Bronchus (tissue), 1 donor: ENCODE results near the genes PRSS12, C4orf3, ANXA5 and EXOSC9.

GRCh38 chr4:114599219-114600369 lies 987 bp downstream of the UGT8 start:
- PRO-cap = unidirectional peak, minus-strand start at chr4:114600089

DNA sequence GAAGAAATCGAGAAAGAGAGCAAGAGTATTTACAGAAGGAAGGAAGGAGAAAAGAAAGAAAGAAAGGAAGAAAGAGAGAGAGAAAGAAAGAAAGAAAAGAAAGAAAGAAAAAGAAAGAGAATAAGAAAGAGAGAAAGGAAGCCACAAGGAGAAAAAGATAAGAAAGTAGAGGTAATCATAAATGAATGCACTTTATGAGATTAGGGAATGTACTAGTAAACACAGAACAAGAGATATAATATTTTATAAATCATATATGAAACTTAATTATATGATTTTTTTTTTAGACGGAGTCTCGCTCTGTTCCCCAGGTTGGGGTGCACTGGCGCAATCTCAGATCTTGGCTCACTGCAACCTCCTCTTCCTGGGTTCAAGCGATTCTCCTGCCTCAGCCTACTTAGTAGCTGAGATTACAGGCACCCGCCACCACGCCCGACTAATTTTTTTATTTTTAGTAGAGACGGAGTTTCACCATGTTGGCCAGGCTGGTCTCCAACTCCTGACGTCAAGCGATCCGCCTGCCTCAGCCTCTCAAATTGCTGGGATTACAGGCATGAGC lies 469.6 kb downstream of the TRAM1L1 start:
- PRO-cap = no peak

DNA sequence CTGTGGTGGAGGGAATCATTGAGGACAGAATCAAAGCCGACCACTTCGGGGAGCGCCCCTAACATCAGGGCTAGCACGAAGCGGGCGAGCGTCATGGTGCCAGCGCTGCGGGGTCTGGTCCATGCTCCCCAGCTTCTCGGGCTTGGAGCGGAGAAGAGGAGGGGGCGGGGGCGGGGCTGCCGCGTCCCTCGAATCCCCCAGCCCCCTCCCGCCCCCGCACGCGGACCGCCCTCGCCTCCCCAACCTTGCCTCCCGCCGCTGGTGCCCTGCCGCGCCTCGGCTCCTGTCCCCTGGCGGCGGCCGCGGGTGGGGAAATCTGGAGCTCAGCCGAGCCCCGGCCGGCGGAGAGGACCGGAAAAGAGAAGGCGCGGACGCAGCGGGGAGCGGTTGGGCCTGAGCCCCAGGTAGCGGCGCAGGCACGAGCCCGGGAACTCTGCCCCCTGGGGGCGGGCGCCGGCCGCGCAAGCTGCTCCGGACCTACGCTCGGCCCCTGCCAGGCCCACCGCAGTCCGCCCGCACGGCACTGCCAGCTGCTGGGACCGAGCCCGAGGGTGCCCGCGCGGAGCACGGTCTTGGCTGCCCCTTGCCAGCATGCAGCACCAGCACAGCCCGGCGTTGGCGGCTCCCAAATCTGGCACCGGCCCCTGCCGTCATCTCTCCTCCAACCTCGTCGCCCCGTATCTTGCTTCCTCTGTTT lies at the start of gene PRSS12:
PRSS12 (minus strand) TSS at position 378 of the 697 bp plus-strand sequence.
- PRO-cap = bidirectional peak, plus-strand start at position 505 of the sequence, minus-strand start at position 367 of the sequence

DNA sequence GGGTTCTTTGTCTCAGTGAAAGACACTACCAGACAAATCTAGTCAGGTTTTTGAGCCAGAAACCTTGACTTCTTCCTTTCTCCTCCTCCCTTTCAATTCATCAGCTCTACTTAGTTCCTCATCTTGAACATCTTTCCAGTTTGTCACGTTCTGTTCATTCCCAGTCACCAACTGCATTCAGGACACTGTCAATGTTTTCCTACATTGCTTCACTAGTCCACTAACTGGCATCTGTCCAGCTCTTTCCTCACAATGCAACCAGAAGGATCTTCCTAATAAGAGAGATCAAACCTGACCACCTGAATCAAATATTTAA lies 52.5 kb downstream of the SYNPO2 start:
- PRO-cap = no peak

- PRO-cap = no peak
Observed at GRCh38 chr4:118941484-118942170, 53.0 kb downstream of the SYNPO2 start.

- PRO-cap = no peak
Observed at GRCh38 chr4:119189553-119190160, 22.9 kb upstream of the USP53 start.

DNA sequence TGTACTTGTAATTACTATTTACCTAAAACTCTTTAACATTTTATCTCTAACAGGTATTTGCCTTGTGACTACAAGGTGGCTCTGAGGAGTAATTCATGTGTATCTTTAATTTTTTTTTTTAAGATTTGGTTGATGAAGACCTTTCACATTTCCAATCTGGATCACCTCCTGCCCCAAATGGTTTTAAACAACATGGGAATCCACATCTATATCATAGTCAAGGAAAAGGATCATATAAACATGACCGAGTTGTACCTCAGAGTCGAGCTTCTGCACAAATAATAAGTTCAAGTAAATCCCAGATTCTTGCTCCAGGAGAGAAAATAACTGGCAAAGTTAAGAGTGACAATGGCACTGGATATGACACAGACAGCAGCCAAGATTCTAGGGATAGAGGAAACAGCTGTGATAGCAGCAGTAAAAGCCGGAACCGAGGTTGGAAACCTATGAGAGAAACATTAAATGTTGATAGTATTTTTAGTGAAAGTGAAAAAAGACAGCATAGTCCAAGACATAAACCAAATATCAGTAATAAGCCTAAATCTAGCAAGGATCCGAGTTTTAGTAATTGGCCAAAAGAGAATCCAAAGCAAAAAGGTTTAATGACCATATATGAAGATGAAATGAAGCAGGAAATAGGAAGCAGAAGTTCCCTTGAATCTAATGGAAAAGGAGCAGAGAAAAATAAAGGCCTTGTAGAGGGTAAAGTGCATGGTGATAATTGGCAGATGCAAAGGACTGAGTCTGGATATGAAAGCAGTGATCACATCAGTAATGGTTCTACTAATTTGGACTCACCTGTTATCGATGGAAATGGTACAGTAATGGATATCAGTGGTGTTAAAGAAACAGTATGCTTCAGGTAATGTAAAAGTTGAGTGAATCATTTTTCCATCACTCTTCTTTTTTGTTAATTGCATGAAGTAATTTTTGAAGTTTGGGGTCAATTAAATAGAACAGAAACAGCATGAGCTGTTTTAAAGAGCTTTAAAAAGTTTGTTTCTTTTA lies 29.0 kb downstream of the C4orf3 start:
- PRO-cap = no peak

DNA sequence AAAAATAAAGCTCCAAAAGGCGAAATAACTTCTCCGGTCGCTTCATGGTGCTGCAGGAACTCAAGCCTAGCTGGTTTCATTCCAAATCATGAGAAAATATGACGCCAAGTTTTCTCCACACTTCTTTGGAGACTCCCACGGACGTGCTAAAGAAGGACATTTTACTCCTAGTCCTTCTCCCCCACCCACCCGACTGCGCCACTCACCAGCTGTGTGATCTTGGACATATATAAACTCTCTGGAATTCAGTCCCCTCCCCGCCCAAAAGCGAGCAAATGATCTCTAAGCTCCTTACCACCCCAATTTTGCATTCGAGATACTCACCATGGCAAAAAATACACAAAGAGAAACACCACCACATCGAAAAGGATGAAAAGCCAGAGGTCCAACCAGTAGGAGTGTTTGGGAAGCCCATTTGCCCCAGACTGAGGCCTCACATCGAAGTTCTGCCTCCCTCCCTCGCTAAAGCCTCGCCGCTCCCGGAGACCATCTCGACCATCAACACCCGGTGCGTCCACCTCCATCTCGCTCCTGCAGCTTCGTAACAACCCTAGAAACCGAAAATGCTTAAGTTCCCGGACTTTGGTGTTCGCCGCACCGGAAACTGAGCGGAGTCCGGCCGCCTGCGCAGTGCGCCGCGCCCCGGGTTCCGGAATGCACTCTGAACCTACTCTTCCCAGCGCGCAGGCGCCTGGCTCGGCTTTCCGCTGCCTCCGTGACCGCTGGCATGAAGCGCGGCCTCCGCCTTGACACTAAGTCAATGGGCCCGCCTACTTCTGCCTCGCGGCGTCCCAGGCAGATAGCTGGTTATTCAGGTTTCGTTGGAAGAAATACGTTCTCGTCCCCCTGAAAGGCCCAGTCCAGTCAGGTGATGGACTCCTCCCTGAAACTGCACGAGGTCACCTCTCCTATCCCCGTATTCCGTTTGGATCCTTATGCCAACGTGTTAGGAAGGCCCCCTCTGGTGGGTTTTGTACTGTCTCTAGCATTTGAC lies at the start of gene C4orf3:
C4orf3 (minus strand) TSS at position 634 of the 994 bp plus-strand sequence.
- PRO-cap = bidirectional peak, plus-strand start at position 170 of the sequence, minus-strand start at position 204 of the sequence; bidirectional peak, plus-strand start at position 814 of the sequence, minus-strand start at position 543 of the sequence

DNA sequence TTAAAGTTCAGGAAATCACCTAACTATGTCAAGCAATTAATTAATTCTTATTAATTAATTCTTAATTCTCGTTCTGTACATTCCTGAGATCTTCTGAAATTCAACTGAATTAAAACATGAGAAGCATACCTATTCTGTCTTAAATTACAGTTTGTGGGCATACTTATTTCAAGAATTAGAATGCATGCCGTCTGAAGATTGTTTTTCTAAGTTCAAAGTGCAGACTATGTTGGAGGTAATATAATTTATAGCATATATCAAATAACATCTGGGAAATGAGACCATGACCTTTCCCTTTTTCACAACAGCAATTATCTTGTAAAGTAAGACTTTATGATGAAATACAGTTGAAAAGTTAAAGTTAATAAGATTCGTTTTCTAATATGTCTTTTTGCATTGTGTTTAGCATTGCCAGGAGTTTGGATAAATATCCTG lies 291 bp upstream of the FABP2 start:
- PRO-cap = no peak

DNA sequence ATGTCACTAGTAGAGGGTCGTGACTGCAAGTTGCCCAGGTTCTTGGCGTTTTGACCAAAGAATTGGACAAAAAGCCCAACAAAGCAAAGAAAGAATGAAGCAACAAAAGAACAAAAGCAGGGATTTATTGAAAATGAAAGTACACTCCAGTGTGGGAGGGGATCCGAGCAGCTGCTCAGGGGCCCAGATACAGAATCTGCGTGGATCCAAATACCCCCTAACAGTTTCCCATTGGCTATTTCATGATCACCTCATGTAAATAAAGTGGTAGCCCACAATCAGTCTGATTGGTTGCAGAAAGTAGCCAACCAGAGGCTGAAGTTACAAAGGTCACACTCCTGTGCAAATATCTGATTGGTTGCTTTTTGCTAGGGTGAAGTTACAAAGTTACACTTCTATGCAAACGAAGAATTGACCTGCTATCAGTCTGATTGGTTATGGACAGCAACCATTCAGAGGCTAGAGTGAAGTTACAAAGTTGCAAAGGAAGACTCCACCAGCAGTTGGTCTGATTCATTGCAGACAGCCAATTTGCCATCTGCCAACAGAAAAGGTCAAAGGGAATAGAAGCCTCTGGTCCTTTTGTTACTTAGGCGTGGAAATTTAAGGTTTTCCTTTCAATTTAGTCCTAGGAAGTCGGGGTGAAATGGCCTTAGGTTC lies 377.8 kb downstream of the PRDM5 start:
- PRO-cap = unidirectional peak, plus-strand start at position 433 of the sequence

DNA sequence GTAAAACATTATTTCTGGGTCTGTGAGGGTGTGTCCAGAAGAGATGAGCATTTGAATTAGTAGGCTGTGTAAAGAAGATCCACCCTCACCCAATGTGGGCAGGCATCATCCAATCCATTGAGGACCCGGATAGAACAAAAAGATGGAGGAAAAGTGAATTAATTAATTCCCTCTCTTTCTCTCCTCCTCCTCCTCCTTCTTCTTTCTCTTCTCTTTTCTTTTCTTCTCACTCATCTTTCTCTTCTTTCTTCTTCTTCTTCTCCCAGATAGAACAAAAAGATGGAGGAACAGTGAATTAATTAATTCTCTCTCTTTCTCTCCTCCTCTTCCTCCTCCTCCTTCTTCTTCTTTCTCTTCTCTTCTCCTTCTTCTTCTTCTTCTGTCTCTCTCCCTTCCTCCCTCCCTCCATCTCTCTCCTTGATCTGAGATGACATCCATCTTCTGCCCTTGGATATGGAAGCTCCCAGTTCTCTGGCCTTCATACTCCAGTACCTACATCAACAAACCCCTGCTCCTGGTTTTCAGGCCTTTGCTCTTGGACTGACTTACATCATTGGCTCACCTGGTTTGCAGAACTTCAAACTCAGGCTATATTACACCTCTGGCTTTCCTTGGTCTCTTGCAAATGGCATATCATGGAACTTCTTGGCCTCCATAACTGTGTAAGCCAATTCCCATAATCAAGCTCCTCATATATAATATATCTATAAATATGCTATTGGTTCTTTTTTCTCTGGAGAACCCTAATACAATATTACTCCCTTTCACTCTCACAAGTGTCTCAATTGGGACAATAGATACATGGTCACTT lies 164.8 kb downstream of the PRDM5 start:
- PRO-cap = no peak

- PRO-cap = bidirectional peak, plus-strand start at chr4:121074187, minus-strand start at chr4:121074065
Observed at GRCh38 chr4:121073538-121074469, 1.5 kb upstream of the NDNF start.

GRCh38 chr4:121183321-121183855 lies 19.3 kb upstream of the TNIP3 start:
- PRO-cap = unidirectional peak, minus-strand start at chr4:121183561

- PRO-cap = no peak
Observed at GRCh38 chr4:121199920-121200612, 35.9 kb upstream of the TNIP3 start.

- PRO-cap = bidirectional peak, plus-strand start at chr4:121696325, minus-strand start at chr4:121696133; bidirectional peak, plus-strand start at chr4:121697198, minus-strand start at chr4:121696975
Observed at GRCh38 chr4:121696014-121697035, at the start of gene ANXA5. ANXA5 (minus strand) TSS chr4:121696980.

GRCh38 chr4:121800927-121801830 lies at the start of gene EXOSC9:
EXOSC9 (plus strand) TSS chr4:121801323.
- PRO-cap = bidirectional peak, plus-strand start at chr4:121801346, minus-strand start at chr4:121801254

GRCh38 chr4:122053207-122053491 lies 99.0 kb upstream of the BLTP1 start:
- PRO-cap = no peak

- PRO-cap = no peak
Observed at GRCh38 chr4:122189724-122190202, 37.6 kb downstream of the BLTP1 start.

- PRO-cap = no peak
Observed at GRCh38 chr4:122560096-122560437, 60.8 kb downstream of the IL21 start.

DNA sequence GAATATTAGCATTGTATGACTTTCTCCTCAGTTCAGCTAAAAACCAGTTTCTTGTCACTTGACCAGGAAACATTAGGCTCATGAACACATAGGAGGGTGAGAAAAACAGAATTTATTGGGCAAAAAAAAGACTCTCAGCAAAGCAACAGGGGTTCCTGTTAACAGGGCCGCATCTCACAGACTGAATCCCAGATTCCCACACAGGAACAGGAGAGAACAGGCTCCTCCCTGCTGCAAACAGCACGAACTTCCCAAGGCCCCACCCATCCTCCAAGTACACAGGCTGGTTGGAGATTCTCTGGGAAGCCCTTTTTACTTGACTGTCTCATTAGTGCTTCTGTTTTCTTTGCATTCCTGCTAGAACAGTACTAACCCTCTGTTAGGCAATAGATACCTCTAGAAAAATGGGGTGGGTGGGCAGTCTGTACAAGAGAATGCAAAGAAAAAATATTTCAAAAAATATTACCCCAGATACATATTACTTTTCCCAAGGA lies 52.4 kb upstream of the IL21 start:
- PRO-cap = no peak